GM12892 (cell line): ENCODE measurements around the gene ACOT12.

- RRBS = no CpG with 5 or more reads among the region's 7 CpGs
Measured at GRCh38 chr5:79300518-79301084, 64.7 kb downstream of the JMY start.

GRCh38 chr5:79639076-79640084, 27.1 kb downstream of the TENT2 start:
- RRBS = no CpG with 5 or more reads among the region's 5 CpGs

- RRBS = no CpG with 5 or more reads among the region's 3 CpGs
Measured at GRCh38 chr5:79650201-79651088, 38.2 kb downstream of the TENT2 start.

GRCh38 chr5:79697144-79697794, 7.6 kb downstream of the CMYA5 start:
- RRBS = no CpG with 5 or more reads among the region's 3 CpGs

DNA sequence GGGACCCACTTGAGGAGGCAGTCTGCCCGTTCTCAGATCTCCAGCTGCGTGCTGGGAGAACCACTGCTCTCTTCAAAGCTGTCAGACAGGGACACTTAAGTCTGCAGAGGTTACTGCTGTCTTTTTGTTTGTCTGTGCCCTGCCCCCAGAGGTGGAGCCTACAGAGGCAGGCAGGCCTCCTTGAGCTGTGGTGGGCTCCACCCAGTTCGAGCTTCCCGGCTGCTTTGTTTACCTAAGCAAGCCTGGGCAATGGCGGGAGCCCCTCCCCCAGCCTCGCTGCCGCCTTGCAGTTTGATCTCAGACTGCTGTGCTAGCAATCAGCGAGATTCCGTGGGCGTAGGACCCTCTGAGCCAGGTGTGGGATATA, 94.6 kb downstream of the CMYA5 start:
- RRBS = no CpG with 5 or more reads among the region's 10 CpGs

DNA sequence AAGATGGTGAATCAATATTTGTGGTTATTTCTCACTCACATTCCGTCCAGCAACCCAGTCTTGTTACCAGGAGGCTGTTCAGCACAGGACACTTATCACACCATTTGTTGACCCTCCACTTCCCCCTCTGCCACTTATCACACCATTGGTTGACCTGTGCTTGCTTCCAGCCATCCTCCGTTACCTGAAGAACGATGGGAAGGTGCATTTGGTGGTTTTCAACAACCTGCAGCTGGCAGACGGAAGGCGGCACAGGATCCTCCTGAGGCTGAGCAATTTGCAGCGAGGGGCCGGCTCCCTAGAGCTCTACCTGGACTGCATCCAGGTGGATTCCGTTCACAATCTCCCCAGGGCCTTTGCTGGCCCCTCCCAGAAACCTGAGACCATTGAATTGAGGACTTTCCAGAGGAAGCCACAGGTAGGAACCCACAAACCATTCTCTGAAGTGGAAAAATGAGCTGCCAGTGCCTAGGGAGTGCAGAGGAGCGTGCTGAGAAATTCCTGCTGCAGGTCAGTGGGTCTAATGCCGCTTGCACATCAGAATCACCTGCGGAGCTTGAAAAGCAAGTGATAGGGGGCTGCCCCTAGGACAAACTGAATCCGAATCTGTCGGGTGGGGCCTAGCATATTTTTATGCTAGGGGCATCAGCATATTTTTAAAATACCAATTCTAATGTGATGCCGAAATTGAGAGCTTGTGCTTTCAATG, 20.6 kb downstream of the THBS4 start:
- RRBS = no CpG with 5 or more reads among the region's 14 CpGs

DNA sequence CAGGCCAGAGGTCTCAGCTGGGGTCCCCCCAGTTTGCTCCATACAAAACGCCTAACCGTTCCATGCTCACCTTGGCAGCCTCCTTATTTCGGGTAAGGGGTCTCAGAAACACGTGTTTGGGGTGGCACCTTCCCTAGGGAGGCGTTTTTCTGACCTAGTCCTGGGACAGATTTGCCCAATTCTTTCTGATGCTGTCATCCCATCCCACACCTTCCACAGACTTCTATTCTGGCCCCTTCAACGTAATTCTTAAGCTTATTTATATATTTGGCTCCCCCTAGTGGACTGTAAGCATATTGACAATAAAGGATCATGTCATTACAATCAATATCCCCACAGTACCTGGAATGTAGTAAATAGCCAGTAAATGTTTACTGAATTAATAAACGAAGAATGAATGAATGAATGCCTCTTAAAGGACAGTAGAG, 48.3 kb downstream of the THBS4 start:
- RRBS = no CpG with 5 or more reads among the region's 7 CpGs

- RRBS = no CpG with 5 or more reads among the region's 4 CpGs
Measured at GRCh38 chr5:80215570-80216024, 40.3 kb downstream of the SERINC5 start.

- RRBS = no CpG with 5 or more reads among the region's 9 CpGs
Measured at GRCh38 chr5:80238803-80239831, 16.7 kb downstream of the SERINC5 start.

- RRBS = no CpG with 5 or more reads among the region's 3 CpGs
Measured at GRCh38 chr5:80656257-80656689, 1.5 kb upstream of the DHFR start.

GRCh38 chr5:80668061-80668759, 13.4 kb upstream of the DHFR start:
- RRBS = no CpG with 5 or more reads among the region's 11 CpGs

- RRBS = no CpG with 5 or more reads among the region's 3 CpGs
Measured at GRCh38 chr5:80958437-80958890, 1.7 kb upstream of the RASGRF2 start.

DNA sequence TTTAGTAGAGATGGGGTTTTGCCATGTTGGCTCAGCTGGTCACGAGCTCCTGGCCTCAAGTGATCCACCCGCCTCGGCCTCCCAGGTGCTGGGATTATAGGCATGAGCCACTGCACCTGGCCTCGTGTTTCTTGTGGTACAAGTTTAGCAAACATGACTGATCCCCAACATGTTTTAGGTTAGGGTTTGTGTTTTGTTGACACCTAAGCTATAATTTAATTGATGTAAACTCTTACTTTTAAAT, 24.0 kb downstream of the RASGRF2 start:
- RRBS = no CpG with 5 or more reads among the region's 4 CpGs

- RRBS = no CpG with 5 or more reads among the region's 2 CpGs
Measured at GRCh38 chr5:81164646-81164861, 68.6 kb upstream of the CKMT2 start.

DNA sequence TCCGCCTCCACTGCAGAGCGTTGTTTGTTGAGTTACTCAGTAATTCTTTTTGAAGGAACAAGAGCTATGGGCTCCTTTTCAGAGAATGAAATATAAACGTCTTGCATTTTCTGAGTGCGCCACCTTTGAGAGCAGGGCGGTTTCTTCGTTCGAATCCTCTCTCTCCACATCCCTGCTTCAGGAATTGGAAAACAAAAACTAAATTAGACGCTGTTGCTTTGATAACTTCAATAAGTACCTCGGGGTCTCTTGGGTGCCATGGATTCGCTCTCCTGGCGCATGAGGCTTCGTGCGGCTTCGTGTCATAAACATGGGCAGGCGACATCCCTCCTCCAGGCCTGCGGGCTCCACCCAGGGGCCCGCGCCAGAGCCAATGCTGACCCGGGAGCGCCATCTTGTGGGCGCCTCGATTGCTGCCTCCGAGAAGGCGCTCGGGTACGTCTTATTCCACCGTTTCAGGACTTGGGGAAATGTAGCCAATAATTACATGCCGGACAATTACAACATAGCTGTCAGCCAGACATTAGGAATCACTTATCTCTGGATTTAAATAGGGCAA, 38.2 kb upstream of the CKMT2 start:
- RRBS = no CpG with 5 or more reads among the region's 28 CpGs

- RRBS = no CpG with 5 or more reads among the region's 5 CpGs
Measured at GRCh38 chr5:81205463-81205800, 27.7 kb upstream of the CKMT2 start.

DNA sequence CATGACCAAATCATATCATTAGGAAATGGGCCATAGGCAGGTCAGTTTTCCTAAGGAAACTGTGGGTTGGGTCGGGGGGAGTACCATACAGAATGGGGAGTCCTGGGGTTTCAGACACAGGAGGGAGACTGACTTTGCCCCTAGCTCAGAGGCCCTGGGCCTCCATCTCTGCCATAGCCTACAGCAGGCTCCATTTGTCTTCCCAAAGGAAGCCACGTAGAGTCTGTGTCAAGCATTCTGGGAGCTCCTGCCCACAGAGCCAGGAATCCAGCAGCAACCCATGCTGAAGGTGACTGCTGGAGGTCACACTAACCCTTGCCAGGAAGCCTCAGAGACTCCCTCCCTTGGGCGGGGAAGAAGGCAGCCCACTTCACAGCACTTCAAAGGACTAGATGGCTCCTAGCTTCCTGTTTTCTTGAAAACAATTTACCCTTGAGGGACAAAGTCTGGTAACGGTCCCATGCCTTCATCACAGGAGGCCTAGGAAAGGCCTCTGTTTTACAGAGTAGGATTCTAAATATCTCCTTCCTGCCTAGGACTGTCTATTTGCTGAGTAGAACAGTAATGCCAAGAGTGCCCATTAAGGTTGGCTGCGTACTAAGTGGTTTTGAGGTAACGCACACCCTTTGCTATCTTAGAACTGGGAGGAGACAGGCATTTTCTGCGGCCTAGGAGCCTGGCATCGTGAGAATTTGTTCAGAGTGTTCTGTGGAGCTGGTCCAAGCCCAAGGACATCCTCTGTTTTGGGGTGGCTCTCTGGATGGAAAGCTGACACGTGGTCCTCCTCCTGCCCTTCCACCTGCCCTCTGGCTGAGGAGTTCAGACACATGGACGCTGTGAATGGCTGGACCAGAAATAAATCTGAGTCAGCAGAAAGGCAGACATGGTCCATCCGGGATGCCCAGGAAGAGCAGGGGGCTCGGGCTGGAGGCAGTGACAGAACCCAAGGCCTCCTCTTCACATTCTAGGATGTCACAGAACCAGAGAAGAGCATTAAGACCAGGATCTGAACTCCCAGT, 1.9 kb downstream of the CKMT2 start:
- RRBS = no CpG with 5 or more reads among the region's 12 CpGs

DNA sequence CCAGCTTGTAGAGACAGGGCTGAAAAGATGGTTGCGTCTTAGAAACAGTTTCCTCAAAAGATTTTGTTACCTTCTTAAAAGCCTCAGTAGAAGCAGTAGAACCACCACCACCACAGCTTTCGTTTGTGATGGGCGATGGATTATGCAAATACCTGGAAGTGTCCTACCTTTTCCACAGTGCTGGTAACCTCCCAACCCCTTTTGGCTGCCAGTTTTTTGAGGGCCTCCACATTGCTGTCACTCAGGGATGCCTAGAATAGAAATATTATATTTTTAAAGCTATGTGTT, 41.1 kb downstream of the ZCCHC9 start:
- RRBS = no CpG with 5 or more reads among the region's 3 CpGs

DNA sequence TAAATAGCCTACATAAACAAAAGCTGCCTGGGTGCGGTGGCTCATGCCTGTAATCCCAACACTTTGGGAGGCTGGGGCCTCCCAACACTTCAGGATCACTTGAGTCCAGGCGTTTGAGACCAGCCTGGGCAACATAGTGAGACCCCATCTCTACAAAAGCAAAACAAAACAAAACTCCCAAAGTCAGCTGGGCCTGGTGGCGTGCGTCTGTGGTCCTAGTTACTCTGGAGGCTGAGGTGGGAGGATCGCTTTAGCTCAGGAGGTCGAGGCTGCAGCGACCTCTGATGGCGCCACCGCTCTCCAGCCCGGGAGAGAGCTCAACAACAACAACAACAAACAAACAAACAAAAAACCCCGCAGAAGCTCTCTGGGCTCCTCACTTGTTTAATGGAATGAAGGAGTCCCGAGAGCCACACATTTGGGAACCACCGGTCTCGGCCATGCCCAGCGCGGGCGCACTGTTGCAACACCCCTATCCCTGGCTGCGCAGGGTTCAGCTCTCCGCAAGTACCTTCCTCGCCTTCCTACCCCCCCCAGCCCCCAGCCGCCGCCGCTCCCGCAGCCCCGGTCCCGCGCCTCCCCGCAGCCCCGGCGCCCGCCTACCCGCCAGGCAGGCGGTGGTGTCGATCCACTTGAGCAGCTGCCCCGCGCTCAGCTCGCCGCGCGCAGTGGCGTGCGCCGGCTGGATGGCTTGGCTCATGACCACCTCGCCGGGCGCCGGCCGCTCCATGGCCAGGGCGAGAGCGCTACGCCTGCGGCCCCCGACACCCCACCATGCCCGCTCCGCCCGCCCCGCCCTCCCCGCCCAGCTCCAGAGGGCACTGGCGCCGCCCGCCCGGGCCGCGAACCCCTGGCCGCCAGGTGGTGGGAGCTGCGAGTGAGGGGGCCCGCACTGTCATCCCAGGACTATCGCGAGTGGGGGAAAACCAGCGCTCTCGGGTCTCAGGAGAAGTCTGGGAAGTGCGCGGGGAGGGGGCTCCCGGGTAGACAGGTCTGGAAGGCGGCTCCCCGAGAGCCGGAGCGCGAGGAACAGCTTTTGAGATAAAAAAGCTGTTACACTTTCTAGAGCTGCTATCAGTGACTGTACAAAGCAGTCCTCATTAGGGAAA, at the start of gene ACOT12:
Gene ACOT12 (minus strand): TSS at position 750 of the 1,109 bp plus-strand sequence.
- RRBS = 32% methylated on average over 14 of the region's 79 CpGs